ENCODE measurements around a stretch of chr16.

DNA sequence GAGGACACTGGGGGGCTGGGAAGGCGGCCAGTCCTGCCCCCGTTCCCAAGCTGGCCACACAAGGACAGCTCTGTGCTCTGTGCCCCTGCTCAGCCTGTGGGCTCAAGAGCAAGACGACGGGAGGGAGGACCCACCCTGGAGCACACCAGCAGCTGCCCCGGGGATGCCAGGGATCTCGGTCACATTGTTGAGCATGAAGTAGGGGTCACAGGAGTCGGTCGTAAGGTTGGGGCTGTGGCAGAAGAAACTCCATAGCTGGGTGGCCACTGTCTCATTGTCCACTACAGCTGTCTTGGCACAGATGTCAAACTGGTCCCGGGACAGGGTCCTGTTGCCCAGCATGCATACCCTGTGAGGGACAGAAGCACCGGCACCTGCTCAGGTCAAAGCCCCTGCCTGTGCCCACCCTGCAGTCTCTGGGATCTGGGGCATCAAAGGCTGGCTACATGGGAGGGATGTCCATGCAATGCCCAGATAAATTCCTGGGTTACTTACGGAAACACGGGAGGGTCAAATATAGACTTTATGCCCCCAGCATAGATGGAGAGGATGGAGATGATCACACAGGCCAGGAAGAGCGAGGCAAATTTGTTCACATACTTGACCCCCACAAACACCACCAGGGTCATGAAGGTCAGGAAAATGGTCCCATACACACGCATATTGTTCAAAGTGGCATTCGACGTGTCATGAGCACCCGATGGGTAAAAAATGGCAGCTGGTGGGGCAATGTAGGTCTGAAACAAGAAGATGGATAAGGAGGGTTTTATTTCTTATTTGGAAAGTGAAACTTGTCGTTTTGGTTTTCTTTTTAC, 8.0 kb upstream of the LCAT start:
- PRO-cap: no peak

- PRO-cap: no peak
Observed at GRCh38 chr16:67958400-67959289, 9.8 kb downstream of the SLC12A4 start.

- PRO-cap: no peak
Observed at GRCh38 chr16:68072280-68072949, 12.8 kb upstream of the NFATC3 start.

DNA sequence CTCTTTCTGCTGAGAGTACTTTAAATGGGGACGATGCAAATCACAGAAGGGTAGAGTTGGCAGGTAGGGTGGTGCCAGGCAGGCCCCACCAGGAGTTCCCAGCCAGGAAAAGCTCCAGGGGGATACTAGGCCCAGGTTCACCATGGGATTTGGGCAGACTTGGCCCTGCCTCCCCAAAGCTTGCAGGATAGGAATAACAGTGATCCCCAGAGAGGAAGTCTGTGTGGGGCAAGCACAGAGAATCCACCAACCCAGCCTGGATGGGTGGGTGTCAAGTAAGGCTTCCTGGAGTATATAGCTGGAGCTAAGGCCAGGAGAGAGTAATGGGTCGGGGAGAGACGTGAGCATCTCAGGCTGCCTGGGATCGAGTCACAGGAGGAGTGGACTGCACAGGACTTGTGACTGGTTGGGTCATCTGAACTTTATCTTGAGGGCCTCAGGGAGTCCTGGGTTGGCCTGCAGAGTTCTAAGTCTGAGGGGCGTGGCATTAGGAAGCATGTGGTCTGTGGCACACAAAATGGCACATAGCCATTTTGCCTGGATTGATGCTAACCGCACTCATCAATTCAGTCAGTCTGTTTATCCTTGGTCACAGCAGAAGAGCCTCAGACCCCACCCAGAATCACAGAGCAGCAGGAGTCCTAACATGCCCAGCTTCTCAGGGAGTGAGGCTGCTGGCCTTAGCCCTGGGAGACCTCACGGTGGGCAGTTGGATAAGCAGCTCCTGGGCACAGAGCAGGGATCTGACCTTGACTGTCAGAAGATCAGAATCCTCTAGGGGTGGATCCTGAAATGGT, 1.5 kb downstream of the PLA2G15 start:
- PRO-cap: unidirectional peak, minus-strand start at position 400 of the sequence

DNA sequence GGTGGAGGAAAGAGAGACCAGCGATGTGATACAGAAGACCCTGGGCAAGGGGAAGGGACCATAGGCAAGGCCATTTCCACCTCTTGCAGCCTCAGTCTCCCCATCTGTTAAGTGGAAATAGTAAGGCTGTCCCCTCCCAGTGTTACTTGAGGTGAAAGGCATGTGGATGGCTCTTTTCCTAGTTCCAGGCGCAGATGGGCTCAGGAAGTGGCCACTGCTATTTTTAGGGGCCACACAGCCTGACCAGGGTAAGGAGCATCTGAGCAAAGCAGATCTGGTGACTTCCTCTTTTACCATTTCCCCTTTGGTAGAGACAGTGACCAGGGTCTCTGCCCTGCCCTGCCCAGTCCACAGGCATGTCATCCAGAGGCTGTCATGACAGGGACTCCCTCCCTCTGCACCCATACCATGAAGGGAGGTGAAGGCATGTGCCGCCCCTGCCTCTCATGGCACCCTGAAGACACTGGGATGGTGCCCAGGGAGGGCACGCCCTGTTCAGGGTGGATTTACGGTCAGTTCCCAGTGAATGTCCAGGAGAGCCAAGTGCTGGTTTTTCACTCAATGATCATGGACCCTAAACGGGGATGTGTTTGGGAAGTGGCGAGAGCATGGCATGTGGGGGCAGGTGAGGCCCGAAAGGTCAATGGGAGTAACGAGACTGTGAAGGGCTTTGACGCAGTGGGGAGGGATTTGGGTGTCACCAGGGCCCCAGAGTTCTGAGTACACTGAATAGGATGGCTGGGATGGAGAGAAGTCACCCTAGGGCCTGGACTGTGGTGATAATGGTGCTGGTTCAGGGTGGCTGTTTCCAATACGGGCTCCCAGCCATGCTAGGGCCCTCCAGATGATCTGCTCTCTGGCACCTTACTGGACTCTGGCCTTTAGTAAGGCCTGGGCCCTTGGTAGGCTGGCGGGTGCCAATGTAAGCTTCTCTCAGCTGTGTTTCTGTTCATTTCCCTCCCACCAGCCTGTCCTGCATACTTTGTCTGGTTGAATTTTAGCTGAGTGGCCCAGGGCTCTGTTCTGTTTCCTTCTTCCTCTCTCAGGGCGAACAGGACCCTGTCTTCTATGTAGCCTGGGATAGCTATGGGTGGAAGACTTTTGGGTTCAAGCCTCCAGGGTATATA, 2.5 kb downstream of the PLA2G15 start:
- PRO-cap: unidirectional peak, plus-strand start at position 346 of the sequence

DNA sequence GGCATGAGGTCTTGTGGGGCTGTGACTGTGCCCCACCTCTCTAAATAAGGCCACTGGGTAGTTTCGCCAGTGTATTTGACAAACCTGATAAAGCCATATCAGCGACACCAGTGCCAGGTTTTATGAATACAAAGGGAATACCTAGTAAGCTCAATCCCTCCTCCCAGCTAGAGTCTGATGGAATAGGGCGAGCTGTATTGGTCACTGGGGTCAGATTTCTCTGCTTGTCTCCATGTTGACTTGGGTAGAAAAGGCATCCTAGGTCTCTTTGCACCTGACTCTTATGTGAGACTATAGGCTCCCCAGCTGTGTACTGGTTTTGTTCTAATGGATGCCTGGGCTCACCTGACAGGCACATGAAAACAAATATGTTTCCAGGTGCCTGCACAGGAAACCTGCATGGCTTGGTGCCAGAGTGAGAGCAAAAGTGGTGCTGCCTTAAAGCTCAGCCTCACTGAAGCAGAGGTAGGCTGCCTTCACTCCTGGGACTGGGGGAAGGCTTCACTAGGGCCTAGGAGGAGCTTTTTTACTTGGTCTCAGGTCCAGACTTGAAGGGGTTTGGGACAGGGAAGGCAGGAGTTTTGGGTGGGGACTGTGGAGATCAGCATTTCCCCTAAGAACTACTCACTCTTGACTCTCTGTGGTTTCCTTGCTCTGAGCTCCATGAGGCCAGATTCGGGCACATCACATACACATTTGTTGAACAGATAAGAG, 8.4 kb downstream of the SLC7A6 start:
- PRO-cap: no peak

GRCh38 chr16:68328049-68328935, 17.5 kb downstream of the PRMT7 start:
- PRO-cap: no peak

DNA sequence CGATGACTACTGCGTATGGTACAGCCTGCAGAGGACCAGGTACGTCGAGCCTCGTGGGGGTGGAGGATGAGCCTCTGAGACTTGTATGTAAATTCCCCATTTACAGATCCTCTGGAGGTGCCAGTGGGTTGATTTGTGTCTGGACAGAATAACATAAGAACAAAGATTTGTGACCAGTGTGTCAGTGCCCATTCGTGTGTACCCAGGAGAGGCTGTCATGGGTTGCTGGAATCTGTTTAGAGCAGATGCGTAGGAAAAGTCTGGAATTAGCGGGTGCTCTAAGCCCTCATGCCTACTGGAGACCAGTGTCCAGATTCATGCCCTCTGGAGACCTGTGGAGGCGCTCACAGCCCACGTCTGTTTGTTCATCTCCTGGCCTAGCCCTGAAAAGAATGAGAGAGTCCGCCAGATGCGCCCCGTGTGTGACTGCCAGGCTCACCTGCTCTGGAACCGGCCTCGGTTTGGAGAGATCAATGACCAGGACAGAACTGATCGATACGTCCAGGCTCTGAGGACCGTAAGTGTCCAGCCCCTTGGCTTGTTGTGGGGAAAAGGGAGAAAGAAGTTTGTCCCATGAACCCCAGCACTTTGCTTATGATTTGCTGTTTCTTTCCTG, 35.1 kb downstream of the PRMT7 start:
- PRO-cap: no peak

GRCh38 chr16:68359785-68360469, 49.1 kb downstream of the PRMT7 start:
- PRO-cap: no peak

GRCh38 chr16:68386356-68387167, 61.7 kb downstream of the SMPD3 start:
- PRO-cap: bidirectional peak, plus-strand start at chr16:68386887, minus-strand start at chr16:68386671

DNA sequence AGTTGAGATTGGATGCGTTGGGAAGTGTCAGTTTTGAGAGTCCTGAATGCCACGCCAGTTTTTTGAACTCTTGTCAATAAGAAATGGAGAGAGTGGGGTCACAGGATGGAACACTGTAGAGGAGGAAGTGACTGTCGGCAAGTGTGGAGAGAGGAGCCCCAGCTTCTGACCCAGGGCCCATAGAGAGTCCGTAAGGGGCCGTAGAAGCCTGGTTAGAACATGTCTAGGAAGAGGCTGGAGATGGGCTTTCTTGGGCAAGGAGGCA, 894 bp downstream of the ZFP90 start:
- PRO-cap: no peak

DNA sequence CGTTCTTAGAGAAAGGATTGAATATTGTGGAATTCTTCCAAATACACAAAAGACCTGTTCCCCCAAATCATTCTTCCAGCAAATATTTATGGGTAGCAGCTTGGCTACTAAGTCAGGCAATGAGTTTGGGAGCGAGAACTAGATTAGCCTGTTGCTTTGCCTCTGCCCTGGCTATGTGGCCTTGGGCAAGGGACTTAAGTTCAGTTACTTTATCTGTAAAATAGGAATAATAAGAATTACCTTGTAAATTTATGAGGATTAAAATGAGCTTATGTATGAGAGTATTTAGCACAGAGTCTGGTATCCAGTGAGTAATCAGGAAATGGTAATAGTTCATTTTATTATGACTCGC, 8.5 kb upstream of the CDH3 start:
- PRO-cap: no peak

DNA sequence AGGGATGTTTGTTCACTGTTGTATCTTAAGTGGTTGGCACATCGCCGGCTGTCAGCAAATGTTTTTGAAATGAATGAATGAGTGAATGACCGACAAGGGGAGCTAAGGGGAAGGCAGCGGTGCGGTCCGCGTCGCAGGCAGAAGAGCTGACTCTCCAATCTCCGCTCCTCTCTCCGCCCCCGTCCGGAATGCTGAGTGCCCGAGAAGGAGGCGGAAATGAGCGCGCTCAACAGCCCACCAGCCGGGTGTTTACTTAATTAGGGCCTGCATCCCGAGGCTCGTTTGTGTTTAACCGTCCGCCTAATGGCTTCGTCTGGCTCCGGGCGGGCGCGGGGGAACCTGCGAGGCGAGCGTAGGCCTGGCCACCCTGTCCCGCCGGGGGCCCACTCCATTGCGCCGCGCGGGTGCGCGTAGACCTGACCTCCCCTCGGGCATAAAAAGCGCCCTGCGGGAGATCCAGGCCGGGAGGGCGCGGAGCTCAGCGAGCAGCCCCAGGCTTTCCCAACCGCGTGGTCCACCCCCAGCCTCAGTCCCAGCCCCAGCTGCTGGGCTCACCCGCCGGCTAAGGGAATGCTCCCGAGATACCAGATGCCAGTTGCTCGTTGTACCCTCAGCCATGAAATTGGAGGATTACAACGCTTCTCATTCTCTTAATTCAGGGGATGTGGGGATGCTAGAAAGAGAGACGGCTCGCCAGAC, 2.5 kb upstream of the CDH3 start:
- PRO-cap: no peak

DNA sequence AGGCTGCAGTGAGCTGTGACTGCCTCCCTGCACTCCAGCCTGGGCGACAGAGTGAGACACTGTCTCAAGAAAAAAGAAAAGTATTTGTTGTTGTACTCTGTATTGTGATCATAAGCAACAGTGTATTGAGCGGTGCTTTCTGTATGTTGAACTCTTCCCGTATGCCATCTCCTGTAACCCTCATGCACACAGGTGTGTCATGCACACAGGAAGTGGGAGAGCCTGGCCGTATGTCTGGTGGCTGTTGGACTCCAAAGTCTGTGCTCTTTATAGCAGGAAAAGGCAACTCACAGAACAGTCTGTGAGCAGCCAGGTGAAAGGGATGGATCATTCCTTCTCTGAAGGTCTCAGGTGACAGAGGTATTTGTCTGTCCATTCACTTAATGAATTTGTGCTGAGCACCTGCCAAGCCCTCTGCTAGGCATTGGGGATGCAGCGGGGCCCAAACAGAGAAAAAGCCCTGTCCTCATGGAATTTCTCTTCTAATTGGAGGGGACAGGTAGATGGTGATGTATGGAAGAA, 17.3 kb downstream of the CDH1 start:
- PRO-cap: bidirectional peak, plus-strand start at position 297 of the sequence, minus-strand start at position 163 of the sequence

- PRO-cap: no peak
Observed at GRCh38 chr16:68779885-68780294, 42.8 kb downstream of the CDH1 start.

GRCh38 chr16:68786354-68786986, 49.4 kb downstream of the CDH1 start:
- PRO-cap: no peak

DNA sequence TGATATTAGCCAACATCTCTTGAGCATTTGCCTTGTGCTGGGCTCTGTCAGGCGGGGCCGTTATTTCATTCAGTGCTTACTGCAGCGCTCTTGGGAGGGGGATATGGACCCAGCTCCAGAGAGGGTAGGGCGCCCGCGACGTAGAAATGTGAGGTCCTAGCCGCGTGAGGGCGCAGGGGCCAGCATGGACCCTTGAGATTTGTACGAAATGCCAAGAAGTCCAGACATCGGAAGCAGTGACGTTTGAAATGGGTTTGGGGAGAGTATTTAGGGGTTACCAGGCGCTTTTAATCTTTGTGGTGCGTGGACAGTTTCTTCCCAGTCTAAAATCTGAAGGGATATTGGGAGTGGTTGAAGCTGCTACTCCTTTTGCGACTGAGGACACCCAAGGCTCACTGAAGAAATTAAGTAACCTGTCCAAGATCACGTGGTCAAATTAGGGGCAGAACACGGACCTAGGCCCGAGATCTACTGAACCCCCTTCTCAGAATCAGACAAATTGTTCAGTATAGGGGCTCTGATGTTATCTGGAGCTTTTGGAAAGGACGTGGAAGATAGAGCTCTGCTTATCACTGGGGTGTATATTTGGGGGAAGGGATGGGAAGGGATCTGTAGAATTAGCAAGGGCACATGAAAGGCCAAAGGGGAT, 716 bp downstream of the TANGO6 start:
- PRO-cap: unidirectional peak, minus-strand start at position 377 of the sequence

- PRO-cap: no peak
Observed at GRCh38 chr16:68891286-68891626, 47.9 kb downstream of the TANGO6 start.

DNA sequence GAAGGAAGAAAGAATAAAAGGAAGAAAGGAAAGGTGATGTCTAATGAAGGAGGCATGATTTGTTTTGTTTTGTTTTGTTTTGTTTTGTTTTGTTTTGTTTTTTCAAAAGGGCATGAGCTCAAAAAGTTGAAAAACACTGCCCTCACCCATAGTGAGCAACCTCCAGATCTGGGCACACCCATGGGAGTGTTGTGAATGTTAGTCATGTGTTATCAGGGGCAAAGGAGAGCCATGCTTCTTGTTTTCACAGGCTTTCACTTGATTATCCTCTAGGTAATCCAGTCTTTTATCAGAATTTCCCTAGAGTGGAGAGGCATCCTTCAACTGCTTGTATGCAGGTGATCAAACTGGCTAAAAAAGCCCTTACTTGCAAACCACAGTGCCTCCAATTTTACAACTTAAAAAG, 80.4 kb downstream of the TANGO6 start:
- PRO-cap: bidirectional peak, plus-strand start at position 292 of the sequence, minus-strand start at position 174 of the sequence

DNA sequence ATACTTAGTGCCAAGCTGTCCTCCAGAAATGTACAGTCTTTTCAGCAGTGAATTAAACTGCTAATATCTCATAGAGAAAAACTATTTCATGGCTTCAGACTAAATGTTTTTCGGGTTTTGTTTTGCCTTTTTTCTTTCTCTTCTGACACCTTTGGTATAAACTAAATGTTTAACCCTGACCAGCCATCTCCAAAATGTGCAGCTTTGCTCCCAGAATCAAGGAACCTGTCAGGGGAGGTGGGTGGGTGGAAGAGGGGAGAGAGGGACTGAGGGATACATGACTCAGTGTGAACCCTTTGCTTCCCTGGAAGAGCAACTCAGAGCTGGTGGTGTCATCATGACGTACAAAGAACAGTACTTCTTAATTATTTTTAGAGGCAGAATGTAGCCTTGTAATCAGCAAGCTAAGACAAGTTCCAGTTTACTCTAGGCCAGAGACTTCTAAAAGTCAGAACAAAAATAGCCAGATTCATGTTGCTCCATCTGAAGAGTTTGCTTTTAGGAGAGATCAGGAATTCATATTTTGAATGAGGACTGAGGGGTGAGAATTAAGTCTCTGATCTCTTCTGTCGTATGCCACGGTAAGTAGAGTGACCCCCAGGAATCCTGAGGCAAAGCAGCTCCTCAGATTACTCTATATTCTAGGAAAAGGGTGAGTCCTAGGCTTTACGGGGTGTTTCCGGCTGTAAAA, 119.6 kb upstream of the HAS3 start:
- PRO-cap: no peak

Measured in mucosa of descending colon (tissue), 1 donor.